ENCODE measurements around the gene PTBP3.

DNA sequence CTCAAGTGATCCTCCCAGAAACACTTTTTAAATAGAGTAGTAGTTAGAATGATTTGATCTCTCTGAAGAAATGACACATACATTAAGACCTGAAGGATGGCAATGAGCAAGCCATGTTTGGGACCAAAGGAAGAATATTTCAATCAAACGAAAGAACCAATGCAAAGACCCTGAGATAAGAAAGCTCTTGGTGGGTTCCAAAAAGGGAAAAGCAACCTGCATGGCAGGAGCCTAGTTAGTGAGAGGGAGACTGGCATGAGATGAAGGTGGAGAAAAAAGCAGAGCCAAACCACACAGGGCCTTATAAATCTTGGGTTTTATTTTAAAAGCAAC is 46.5 kb downstream of the SUSD1 start:
- PRO-cap: no peak

- PRO-cap: bidirectional peak, plus-strand start at chr9:112333387, minus-strand start at chr9:112333383; bidirectional peak, plus-strand start at chr9:112333989, minus-strand start at chr9:112333585; unidirectional peak, plus-strand start at chr9:112334027
Observed at GRCh38 chr9:112333215-112334315, at the start of gene PTBP3. PTBP3 (minus strand) TSS chr9:112333619.

GRCh38 chr9:112645397-112646364 is 72.2 kb downstream of the INIP start:
- PRO-cap: no peak

- PRO-cap: no peak
Observed at GRCh38 chr9:112753655-112754170, 3.2 kb downstream of the SNX30 start.

GRCh38 chr9:112866420-112867040 is 24.1 kb downstream of the SLC46A2 start:
- PRO-cap: no peak

DNA sequence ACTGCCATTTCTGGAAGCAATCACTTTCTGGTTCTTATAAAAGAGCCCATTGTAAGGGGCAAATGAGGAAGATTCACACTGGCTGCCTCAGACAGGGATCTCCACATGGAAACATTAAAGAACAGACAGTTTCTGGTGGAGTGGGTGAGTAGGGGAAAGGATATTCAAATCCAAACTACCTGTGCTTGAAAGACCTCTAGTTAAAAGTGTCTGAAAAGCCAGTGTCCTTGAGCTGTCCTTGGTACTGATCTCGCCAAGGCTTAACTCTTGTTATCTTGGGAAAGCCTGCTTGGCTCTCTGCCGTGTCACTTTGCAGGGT is 19.1 kb upstream of the SLC31A2 start:
- PRO-cap: no peak

DNA sequence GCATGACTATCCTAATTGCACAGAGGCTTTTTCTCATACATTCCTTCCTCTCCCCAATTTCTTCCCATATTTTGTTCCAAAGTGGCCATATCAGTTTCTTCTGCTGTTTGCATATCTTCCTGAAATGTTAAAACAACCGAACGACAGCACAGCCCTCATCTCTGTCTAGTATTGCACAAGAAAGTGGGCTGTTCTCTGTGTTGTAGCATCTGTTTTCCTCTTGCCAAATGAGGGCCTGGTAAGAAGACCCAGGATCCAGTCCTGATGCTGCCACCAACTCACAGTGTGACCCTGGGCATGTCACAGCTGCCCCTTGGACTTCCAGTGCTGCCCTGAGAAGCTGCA is 4.1 kb downstream of the SLC31A2 start:
- PRO-cap: no peak

DNA sequence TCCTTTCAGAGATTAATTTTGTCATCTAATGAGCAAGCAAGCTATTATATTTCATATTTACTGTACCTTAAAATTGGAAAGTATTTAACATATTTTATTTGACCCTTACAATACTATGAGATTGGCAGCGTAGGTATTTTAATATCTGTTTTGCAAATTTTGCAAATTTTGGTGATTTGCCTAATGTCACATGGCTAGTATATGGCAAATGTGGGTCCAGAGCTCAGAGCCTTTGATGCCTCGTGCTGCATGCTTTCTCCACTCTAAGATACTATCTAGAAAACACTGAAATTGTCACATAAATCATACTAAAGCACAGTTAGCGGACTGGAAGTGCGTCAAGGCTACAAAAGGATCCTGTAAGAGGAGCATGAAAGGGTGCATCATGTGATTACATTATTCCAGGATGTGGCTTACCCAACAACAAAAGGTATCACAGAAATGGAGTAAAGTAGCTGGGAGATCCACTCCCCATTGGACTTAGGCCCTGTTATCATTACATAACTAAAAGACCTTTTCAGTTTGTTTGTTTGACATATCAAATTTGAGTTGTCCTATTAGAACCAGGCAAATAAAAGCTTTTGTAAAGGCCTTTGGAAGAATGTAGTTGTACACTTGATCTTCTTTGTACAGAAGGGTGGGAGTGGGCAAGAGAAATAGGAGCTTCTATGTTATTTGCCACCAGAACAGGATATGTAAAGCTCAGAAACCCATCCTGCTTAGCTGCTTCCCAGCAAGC is 6.8 kb downstream of the SLC31A1 start:
- PRO-cap: no peak

DNA sequence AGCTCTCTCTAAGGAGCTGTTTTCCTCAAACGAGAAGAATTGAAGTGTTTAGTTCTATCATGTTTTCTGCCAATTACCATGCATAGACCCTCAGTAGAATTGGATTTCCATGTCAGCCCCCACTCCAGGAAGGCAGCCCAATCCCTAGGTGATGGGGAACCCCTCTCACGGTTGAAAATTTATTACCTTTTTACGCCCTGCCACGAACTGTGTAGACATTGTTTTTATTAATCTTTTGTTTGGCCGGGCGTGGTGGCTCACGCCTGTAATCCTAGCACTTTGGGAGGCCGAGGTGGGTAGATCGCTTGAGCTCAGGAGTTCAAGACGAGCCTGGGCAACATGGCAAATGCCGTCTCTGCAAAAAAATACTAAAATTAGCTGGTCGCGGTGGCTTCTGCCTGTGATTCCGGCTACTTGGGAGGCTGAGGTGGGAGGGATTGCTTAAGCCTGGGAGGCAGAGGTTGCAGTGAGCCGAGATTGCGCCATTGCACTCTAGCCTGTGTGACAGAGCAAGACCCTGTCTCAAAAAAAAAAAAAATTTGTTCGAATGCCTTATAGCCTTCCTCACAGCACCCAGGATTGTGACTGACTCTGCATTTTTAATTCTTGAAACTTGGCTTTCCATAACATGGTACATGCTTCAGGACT is 11.4 kb downstream of the RNF183 start:
- PRO-cap: no peak

DNA sequence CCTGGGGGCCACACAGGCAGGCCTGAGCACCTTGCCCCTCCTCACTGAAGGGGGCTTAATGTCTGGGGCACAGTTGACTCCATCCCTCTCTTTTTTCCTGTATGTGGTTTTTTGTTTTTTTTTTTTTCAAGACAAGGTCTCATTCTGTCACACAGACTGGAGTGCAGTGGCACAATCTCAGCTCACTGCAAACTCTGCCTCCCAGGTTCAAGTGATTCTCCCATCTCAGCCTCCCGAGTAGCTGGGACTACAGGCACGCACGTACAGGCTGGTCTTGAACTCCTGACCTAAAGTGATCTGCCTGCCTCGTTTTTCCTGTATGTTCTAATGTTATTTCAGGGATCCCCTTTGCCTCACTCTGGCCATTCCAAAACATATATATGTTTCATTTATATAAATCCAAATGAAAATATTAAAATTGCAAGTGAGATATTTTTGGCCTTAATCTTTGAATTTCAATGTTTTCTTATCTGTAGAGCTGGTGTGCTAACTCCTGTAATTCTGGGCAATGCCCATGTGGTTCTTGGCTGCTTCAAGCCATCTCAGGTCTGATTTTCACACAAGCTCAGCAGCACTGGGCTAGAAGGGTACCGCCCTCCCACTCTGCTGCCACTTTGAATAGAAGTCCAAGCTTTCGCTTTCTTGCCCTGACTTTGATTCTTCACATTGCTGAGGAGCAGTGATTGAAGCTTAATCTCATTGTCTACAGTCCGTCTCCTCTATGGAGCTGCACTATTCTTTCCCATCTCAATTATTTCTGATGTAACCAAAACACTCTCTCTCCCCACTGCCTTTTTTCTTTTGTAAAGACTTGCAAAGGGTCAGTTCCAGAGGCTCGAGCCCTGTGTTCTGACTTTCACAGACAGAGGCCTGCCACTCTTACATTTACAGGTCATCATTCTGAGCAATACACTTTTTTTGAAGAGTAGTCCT is 12.6 kb upstream of the RNF183 start:
- PRO-cap: no peak

GRCh38 chr9:113343536-113344379 is 3.7 kb upstream of the WDR31 start:
- PRO-cap: no peak

- PRO-cap: no peak
Observed at GRCh38 chr9:113504505-113505677, 41.4 kb downstream of the RGS3 start.

DNA sequence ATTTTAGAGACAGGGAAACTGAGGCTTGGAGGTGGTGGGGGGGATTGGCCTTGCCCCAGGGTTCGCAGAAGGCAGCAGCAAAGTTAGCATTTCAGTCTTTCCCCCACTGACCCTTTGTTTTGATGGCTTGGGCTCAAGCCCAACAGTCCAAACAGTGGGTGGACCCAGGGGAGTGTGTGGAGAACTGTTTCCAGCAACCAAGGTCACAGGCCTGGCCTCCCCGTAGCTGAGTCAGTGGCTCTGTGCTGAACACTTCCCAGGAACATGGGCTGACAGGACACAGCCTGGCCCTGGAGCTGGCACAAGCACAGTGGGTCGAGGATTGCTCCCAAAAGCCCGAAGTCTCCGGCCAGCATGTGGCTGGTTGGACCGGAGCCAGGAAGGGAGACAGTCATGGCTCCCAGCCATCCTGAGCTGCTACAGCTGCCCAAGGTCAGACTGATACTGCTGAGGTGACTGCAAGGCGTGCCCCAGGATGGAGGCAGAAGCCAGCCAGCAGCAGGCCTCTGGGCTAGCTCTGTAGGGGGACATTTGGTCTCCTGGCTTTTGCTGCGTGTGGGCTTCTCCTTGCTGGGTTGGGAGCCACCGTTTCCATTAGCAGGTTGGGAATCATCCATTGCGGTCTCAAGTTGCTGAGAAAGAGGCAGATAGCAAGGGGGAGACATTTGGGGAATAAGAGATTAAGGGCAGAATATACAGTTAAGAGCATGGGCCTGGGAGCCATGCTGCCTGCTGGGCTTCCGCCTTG is 95.6 kb downstream of the RGS3 start:
- PRO-cap: no peak

GRCh38 chr9:113581733-113582804 is 118.5 kb downstream of the RGS3 start:
- PRO-cap: no peak

DNA sequence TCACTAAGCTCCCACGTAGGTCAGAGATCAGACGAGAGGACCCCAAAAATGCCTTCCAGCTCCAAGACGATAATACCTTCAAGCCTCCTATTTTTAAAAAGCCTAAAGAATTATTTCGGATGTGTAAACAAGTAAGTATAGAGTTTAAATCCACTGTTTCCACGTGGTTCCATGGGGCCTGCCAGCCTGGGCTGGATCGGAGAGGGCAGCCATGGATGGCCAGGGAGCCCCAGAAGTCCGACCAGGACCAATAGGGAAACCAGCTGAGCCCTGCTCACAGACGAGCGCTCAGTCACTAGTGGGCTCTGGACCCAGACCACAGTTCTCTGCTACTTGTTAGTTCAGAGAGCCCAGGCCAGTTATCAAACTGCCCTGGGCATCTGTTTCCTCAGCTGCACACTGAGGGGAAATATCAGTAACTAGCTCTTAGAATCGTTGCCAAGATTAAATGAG is 124.7 kb downstream of the RGS3 start:
- PRO-cap: no peak

DNA sequence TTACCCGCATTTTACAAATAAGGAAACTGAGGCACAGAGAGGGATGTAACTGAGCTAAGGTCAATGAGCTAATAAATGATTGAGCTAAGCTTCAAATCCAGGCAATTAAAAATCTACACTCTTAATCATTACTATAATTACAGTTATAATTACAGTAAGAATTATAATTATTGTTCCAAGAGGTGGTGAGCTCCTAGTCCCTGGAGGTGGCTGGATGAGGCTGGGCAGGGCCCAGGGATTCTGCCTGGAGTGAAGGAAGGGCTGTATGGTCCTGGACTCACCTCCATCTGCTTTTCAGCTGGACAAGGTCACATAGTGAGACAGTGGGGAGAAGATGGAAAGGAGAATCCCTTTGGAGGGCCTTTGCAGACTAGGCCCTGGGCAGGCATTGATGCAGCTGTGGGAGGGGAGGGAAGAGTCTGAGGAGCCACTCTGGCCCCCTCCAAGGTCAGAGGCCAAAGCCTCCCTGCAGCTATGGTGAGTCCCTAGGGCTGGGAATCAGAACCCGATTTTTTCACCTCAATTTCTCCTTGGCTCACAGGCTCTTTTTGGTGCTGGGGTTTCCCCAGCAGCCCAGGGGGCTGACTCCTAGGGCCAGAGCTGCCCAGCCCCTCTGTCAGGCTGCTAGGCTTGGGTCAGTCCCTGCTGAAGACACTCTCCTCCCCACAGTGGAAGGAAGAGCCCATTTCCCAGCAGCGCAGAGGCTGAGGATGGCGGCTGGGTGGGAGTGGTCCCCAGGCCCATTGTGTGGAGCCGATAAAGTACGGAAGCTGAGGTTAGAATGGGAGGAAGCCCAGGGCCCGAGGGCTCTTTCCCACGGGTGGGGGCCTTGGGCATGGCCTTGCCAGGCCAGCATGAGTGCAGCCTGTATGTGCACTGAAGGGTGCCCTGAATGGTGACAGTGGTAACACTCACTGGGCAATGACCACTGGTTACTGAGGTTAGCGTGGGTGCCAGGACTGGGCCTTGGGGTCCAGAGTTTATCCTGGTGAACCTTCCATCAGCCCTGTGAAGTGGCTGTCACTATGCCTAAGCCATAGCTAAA is 125.6 kb downstream of the RGS3 start:
- PRO-cap: no peak

DNA sequence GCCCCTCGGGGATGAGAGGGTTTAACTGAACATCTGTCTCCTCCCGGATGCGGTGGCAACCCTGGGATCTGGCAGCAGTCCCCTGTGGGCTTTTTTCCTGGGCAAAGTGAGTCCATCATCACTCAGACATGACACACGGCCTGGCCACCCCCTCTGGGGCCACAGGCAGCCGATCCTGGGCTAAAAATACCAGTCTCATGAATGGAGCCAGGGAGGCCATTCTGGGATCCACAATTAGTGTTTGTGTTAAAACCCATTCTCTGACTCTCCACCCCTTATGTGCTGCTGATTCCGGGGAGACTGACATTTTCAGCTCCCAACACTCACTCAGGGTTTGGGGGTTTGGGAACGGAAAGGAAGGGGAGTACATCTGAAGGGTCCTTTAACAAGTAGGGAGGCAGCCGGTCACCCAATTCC is 161.3 kb downstream of the RGS3 start:
- PRO-cap: no peak

- PRO-cap: no peak
Observed at GRCh38 chr9:113910062-113910665, 34.1 kb downstream of the ZNF618 start.

GRCh38 chr9:113933091-113933602 is 57.0 kb downstream of the ZNF618 start:
- PRO-cap: no peak

- PRO-cap: no peak
Observed at GRCh38 chr9:113963736-113964816, 88.0 kb downstream of the ZNF618 start.